Type B pancreatic cell (in vitro differentiated cells): ENCODE measurements around the gene THBD.

DNA sequence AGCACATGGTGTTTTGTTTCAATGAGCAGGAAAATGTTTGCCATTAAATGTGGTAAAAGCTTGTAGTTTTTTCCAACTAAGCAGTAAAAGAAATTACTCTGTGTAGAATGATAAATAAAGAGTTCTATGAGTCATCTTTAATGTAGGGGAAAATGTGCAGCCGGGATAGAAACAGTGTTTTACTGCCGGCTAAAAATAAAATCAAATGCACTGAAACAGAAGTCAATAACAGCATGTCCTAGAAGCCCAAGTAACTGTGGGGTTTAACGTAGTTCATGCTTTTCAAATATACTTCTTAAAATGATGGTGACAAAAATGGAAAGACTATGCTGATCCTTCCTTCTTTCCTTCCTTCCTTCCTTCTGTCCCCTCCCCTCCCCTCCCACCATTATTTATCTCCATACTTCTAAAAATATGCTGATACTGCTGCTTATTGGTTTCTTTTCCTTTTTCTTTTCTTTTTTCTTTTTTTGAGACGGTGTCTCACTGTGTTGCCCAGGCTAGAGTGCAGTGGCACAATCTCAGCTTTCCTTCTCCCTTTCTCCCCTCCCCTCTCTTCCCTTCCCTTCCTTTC is 6.3 kb upstream of the NAA20 start:
- PRO-cap: no peak

GRCh38 chr20:20073634-20074649 is 21.6 kb downstream of the CFAP61 start:
- PRO-cap: no peak

DNA sequence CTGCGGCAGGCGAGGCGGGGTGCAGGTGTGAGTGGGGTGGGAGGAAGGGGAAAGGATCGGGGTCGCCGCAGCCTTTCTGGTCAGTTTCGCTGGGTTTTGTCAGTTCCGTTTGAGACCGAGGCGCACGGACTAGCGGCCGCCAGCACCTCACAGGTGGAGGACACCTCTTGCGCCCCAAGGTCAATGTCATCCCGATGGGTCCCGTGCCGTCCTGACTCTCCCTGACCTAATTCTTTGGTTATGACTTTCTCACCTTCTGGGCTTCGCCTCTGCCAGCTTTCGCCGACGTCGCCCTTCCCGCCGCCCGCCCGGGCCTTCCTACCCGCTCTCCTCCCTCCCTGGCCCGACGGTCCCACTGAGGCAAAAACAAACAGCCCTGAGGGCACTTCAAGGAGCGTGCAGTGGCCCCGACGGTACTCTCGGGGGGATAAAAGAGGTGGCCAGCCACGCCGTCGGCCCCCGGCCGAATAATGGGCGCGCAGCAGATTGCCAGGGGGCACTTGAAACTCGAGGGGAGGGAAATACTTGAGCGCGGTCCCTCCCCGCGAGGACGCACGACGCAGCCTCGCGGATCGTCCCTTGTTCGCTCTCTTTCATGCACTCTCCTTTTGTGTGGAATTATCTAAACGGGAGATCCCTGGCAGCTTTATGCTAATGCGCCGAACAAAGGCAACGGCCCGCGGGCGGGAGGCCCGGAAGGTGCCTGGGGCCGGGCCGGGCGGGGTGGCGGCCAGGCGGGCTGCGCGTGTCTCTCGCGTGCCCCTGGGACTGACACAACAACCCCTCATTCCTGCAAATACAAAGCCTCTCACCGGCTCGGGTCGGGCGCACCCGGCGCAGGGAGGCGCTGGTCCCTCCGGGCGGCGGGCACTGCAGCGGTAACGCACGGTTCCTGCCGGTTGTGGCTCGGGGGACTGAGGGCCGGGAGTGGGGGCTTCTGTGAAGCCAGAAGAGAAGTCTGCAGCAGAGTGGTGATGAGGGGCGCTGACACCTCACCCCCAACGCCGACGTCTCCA is 3.8 kb upstream of the INSM1 start:
- PRO-cap: unidirectional peak, minus-strand start at position 581 of the sequence

GRCh38 chr20:20473251-20474325 is 105.7 kb downstream of the INSM1 start:
- PRO-cap: no peak

- PRO-cap: no peak
Measured at GRCh38 chr20:20610559-20611809, 101.5 kb downstream of the RALGAPA2 start.

DNA sequence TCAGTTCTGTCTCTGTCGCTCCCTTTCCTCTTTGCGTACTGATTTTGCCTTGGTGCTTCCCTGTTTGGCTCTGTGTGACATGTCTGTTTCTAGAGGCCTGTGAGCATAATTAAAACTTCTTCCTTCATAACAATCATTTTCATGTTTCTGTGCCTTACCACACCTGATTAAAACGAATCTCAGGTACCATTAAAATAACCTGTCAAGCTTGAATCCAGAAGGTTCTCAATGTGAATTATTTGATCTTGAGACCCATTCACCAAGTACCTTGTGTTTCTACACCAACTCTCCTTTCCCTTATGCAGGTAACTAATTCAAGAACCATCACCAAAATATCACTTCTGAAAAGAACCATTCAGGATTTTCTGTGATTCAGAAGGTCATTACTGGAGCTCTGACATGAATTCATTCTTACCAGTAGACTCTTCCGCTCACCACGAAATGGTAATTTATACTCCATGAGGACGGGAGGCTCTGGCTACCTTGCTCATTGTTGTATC is 42.7 kb downstream of the RALGAPA2 start:
- PRO-cap: no peak

DNA sequence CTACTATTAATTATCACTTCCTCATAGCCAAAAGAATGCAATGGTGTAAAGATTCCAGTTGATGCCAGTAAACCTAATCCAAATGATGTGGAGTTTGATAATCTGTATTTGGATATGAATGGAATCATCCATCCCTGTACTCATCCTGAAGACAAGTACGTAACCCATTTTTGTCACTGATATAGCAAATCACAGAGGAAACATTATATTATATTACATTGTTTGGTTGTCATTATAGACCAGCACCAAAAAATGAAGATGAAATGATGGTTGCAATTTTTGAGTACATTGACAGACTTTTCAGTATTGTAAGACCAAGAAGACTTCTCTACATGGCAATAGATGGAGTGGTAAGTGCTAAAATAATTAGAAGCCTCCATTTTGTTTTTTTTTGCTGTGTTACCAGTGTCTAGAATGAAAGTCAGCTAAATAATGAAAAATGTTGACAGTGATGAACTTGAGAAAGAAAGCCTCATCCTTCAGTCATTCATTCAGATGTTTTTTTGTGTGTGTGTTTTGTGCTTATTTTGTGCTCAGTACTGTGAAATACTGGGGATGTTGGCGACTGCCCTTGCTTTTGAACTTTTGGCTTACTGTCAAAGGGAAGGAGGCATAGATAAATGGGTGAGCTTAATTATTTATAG is 23.2 kb downstream of the XRN2 start:
- PRO-cap: no peak

DNA sequence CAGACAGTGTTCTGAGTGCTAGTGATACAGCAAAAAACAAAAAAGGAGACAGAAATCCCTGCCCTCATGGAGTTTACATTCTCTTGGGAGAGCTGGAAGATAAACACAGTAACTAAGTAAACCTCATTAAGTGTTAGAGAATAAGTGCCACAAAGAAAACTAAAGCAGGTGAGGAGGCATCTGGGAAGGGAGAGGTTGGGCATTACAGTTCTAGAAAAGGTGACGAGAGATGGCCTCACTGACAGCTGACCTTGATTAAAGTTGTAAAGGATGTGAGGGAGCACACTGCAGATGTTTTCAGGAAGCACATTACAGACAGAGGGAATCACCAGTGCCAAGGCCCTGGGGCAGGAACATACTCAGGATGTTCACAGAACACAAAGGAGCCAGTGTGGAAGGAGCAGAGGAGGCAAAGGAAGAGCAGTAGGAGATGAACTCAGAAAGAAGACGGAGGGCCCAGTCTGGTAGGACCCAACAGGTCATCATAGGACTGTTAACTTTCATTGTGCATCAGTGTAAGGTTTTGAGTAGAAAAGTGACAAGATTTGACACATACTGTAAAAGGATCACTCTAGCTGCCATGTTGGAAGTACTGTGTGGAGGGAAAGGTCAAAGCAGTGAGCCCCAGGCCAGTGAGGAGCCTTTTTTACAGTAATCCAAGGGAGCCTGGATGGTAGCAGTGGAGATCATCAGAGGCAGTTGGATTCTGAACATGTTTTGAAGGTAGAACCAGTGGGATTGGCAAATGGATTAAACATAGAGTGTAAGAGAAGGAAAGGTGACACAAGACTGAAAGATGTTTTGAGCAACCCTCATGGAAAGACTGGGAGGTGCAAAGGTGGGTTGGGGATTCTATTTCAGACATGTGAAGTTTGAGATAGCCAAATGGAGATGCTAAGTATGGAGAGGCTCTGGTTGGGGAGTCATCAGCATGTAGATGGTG is 33.7 kb downstream of the XRN2 start:
- PRO-cap: no peak

DNA sequence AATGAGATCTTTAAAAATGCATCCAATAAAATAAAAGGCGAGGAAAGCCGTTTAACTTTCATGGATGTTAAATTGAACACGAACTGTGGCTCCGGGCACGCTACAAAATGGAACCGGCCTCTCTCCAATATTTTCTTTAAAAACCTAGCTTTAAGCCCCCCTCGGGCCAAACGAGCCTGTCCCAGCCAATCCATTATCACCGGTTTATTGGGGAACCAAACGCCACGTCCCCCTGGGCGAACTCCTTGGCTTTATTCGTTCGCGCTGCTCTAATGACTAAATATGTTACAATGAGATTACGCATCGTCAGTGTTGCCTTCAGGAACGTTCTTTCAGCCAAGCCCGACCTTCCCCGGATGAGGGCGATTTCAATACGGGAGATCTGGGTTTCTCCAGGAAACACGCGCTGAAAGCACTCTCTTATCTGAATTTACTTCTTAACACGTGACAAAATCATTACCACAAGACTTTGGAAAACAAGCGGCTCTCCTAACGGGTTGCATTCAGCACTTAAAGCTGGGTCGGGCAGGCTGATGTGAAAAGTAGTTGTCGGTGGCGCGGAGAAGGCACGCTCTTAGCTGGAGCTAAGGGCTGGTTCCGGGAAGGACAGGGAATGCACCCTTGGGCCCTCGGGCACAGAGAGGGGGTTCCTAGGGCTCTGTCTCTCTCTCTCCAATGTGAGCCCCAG is 6.8 kb upstream of the NKX2-2 start:
- PRO-cap: no peak

- PRO-cap: no peak
Measured at GRCh38 chr20:22471264-22471939, 113.0 kb downstream of the FOXA2 start.

DNA sequence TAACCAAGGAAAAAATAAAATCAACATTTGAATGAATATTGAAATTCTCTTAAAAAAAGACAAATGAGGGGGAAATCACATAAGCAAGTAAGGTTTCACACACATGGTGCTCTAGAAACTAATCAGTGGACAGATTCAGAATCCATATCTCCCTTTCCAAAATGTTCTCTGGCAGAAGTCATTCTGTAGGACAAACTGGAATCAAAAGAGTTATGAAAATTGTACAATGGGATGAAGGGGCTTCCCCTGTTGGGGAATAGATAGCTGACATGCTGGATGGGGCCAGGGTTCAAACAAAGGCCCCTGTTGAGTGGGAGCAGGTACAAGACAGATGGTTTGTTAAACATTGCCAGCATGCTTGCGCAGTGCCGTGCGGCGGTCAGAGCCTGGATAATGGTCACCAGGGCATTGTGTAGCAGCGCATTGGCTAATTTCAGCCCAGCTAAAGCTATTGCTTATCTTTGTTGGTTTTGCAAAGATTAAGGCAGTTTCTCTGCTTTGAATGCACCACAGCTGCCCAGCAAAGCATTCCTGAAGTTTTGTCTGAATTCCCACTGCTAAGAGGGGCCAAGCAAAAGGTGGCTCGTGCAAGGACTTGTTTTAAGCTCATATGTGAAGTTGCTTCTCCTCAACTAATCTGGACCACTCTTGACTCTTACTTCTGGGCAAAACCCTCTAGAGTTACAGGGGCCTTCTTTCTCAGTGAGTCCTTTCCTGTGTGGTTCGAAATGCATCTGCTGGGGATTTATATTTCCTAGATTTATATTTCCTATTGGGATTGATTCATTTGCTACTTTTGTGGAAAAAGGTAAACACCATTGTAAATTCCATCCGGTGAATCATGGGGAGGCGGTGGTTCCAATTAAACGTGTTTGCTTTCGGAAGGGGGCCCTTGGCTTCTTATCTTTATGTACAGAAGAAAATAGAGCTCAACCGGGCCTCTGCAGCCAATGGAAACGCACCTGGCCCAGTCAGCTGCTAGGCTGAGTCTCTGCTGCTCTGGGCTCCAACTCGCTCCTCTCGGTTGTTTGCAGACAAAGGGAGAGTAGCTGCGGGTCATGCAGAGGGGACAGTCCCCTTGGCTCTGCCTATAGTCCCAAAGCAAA is 72.3 kb downstream of the FOXA2 start:
- PRO-cap: no peak

DNA sequence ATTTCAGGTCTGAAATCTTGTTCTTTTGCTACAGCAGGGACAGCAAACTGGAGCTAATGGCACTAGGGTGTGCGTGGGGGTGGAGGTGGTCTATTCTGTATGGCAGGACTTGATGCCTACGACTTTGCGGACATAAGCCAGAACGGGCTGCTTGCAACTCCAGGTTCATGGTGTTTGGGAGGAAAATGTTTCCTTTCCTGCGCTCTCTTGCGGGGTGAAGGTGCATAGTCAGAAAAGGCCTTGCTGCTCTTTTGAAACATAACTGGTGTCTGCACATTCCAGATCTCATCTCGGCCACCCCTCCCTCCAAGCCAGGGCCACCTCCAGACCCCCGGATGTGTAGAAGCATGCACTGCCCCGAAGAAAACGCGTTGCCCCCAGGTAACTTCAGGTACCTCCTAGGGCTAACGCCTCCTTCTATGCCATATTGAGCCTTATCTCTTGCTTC is 8.1 kb downstream of the FOXA2 start:
- PRO-cap: no peak

DNA sequence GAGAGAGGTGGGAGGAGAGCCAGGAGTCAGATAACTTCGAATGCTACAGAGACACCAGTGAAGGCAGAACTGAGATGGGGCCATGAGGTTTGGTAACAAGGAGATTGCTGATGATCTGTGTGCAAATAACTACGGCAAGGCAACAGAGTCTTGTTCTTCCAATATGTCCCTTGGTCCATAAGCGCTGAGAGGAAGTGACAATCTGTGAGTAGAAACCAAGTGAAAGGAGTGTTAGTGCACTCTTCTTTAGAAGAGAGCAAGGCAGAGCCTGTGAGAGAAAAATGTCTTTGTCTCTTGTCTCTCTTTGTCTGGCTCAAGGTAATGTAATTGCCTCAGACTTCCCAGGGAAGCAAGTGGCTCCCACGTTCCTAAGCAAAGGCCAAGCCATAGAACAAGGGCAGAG is 211.3 kb upstream of the FOXA2 start:
- PRO-cap: no peak

GRCh38 chr20:23047074-23048234 is 2.0 kb downstream of the THBD start:
- PRO-cap: no peak

DNA sequence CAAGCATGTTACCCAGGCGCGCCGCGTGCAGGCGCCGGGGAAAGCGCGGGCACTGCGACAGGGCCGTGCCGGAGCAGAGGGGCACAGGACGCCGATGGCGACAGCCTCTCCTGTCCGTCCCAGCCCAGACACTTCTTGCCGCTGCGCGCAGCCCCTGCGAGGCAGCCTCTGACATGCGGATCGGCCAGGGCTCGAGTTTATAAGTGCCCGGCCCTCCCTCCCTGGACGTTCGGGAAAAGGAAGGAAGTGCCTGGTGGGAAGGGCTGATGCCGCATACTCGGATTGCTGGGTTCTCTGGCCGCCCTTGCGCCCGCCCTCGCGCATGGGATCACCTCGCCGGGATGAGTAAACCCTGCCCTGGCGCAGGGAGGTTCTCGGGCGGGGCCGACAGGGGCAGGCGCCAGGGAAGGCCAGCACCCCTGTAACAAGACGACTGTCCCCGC is at the start of gene THBD:
TSS of gene THBD (minus strand) at position 175 of the 443 bp plus-strand sequence.
- PRO-cap: unidirectional peak, minus-strand start at position 343 of the sequence

- PRO-cap: no peak
Measured at GRCh38 chr20:23084264-23084595, 1.9 kb downstream of the CD93 start.

DNA sequence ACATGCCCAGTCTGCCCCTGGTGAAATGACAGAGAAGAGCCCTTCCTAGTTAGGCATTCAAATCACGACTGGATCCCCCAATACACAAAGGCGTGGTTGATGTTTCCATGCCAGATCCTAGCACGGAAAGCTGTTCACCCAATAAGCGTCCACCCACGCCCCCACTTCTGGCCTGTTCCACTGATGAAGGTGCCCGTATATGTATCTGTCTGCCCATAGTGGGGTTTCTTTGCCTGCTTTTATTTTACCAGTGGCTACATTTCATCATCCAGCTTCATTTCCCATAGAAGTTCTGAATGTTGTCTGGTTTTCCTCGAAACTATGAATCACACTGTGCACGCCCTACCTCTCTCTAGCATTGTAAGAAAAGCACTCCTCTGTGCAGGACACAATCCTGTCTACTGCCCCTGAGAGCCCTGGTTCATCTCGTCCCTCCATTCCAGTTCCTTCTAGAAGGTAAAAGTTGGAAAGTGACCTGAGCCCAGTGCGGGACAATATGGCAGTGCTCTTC is 8.8 kb upstream of the CD93 start:
- PRO-cap: no peak

GRCh38 chr20:23115582-23116111 is 29.5 kb upstream of the CD93 start:
- PRO-cap: no peak

DNA sequence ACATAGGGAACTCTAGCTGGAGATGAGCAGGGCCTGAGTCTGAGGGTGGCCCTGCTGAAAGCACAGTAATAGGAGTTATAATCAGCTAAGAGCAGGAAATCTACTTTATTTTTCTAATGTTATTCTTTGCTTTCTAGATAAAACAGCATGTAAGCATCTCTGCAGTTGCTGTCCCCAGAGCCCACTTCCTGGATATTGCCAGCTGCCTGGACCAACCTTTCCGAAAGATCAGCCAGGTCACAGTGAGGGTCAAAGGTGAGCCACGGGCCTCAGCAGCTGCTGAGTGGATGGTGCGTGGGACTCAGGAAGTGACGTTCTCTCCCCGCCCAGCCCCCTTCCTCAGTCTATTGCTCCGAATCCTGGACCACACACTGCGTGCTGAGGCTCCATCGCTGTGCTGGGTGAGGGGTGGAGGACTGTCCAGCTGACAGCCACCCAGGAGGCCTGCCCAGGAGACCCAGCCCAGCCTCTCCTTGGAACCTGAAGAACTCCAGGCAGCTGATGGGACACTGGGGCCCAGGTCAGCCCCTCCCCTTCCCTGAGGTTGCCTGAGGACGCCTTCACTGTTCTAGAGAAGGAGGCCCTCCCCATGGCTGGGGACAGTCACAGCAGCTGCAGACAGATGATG is 94.3 kb upstream of the CD93 start:
- PRO-cap: no peak

GRCh38 chr20:23257889-23258851 is 92.4 kb upstream of the NXT1 start:
- PRO-cap: no peak